Brain (tissue), 1 donor: ENCODE data around the gene HNRNPH3.

DNA sequence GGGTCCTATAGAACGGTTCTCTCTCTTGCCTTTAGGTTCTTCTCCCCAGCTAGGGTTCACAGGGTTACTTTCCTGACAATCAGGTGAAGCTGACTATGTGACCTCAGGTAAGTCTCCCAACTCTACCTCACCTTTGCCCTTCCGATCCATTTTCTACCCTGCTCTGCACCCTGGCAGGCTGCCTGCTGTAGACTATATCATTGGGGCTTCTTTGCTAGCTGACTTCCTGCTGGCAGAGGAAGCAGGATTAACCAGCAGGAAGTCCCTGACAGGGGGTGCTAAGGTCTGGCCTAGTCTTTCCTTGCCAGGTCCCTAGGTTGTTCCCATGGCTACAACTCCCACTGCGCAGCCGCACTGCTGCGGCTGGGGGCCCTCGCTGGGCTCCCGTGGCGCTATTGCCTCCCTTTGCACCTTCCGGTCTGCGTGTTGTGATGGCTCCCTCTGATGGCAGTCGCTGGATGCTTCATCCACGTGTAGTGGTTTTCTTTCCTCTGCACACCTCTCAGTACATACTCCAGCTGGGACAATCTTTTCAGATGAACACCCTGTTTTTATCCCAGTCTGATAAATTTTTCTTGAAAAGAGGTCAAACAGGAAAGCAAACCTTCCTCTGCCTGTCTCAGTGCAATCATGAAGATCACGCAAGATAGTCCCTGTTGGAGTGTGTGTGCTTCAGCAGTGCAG lies 365.9 kb downstream of the REEP3 start:
- RRBS: no CpG with 5 or more reads among the region's 13 CpGs

- RRBS: no CpG with 5 or more reads among the region's 15 CpGs
These were observed 519.9 kb downstream of the REEP3 start for GRCh38 chr10:64041009-64041613.

- RRBS: 92% methylated on average over 5 of the region's 44 CpGs
These were observed 675.7 kb downstream of the REEP3 start for GRCh38 chr10:64196911-64197340.

- RRBS: no CpG with 5 or more reads among the region's 3 CpGs
These were observed 1354.6 kb upstream of the LRRTM3 start for GRCh38 chr10:65571187-65571710.

- RRBS: no CpG with 5 or more reads among the region's 1 CpG
These were observed 1305.3 kb upstream of the LRRTM3 start for GRCh38 chr10:65620549-65620983.

GRCh38 chr10:68073661-68074509 lies 1.2 kb downstream of the HERC4 start:
- RRBS: no CpG with 5 or more reads among the region's 15 CpGs

DNA sequence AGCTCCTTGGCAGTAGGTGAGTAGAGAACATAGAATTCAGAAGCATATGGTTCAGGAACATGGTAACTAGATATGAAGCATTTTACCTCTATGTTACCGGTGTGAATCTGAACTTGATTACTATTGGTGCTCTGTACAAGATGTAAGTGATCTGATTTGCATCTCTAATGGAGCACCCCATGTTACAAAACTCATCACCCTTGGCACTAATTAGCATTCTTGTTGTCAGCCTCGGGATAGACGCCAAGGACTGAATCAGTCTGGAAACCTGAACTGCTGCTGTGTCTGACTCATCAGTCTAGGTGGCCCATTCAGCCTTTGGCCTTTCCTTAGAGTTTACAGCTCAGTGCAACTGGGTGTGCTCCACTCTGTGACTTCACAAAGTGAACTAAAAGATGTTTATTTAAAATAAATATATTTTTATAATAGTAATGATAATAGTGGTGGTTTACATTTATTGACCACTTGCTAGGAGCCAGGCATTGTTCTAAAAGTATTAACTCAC lies 12.2 kb upstream of the MYPN start:
- RRBS: no CpG with 5 or more reads among the region's 3 CpGs

DNA sequence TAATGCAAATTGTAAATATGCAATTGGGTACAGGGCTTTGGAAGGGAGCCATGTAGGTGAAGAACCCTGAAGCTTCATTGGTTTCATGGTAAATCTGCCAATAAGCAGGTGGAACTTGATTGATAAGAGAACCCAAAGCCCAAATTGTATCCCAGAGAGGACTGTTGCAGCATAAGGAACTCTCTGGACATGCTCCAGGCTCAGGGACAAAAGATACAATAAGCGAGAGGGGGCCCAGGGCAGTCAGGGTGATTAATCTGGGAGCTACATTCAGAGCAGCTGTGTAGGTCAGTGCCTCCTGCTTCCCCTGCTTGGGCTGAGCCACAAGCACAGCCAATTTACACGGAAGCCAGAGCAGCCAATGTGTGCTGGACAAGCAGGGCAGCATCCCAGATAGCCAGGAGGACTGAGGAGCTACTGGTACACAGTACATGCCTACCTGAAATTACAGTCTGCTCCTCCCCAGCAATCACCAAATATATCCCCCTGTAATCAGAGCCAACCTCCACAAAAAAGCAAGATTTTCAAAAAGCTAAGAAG lies 24.2 kb downstream of the MYPN start:
- RRBS: no CpG with 5 or more reads among the region's 2 CpGs

GRCh38 chr10:68328118-68328814 lies 3.6 kb upstream of the HNRNPH3 start:
- RRBS: no CpG with 5 or more reads among the region's 5 CpGs

DNA sequence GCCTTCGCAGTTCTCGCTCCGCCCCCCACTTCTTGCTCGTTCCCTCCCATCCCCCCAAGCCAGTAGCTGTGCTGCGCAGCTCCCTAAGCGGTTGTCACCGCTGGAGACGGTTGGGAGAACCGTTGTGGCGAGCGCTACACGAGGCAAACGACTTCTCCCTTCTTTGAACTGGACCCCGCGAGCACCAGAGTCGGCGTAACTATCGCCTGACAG lies at the start of gene HNRNPH3:
Gene HNRNPH3 (plus strand): TSS at position 62 of the 213 bp plus-strand sequence.
- RRBS: no CpG with 5 or more reads among the region's 18 CpGs

GRCh38 chr10:69071425-69071915 lies 16.4 kb upstream of the SRGN start:
- RRBS: no CpG with 5 or more reads among the region's 7 CpGs

- RRBS: no CpG with 5 or more reads among the region's 8 CpGs
These were observed 933 bp downstream of the SRGN start for GRCh38 chr10:69088768-69089303.

DNA sequence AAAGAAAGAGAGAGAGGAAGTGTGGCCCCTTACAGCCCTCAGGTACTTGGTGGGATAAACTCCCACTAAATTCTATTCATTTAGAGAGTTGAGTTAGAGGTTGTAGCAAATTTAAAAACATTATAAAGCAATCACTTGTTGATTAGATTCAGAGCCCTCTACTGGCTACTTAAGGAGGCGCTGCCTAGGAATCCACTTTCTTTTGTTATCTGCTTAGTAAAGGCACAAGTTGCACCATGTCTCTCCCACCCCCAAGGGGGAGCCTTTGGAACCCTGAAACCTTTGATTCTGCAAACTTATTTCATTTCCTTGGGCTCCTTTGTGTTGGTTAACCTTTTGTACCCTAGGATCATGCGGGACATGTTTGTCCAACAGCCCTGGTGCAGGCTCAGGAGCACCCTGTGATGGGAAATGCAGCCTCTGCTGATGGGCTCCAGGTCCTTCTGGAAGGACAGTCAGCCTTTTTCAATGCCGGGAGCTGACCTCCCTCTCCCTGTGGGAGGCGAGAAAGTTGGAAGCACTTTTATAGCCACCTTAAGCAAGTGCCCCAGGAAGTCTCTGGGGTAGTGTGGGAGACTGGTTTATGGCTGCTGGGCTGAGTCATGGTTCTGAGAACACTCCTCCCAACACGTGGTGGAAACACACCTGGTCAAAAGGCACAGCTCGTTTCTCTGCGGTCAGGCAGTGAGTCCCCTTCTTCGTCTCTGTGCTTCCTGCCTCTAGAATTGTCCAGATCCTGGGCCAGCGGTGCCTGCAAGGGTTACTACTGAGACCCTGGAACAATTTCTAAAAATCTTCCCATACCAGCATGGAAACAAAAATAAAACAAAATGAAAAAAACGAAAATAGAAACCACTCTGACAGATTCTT lies 2.3 kb downstream of the HKDC1 start:
- RRBS: no CpG with 5 or more reads among the region's 10 CpGs

- RRBS: no CpG with 5 or more reads among the region's 14 CpGs
These were observed 25.0 kb downstream of the HK1 start for GRCh38 chr10:69343582-69344176.

- RRBS: no CpG with 5 or more reads among the region's 11 CpGs
These were observed 26.8 kb downstream of the HK1 start for GRCh38 chr10:69345044-69346157.

DNA sequence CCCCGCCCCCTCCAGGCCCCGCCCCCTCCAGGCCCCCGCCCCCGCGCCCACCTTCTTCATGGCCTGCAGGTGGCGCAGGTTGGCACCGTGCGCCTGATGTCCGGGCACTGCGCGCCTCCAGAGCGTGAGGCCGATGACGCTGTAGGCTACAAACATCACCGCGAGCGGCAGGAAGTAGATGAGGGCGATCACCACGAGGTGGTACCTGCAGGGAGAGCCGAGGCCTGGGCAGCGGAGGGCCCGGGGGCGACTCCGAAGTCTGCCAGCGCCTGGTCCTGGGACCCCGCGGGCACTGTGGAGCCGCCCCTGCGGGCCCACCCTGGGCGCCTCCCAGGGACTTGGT lies 7.9 kb downstream of the TACR2 start:
- RRBS: 3% methylated on average over 4 of the region's 30 CpGs

- RRBS: no CpG with 5 or more reads among the region's 6 CpGs
These were observed 3.6 kb downstream of the TACR2 start for GRCh38 chr10:69413143-69413448.

- RRBS: no CpG with 5 or more reads among the region's 5 CpGs
These were observed 4.6 kb upstream of the TSPAN15 start for GRCh38 chr10:69446549-69447119.

GRCh38 chr10:69453822-69454332 lies 2.6 kb downstream of the TSPAN15 start:
- RRBS: no CpG with 5 or more reads among the region's 4 CpGs